PFSK-1 (cell line): ENCODE measurements around the genes MAGEA10, PNMA5, MAGEA1, TREX2, ATP2B3, PDZD4 and L1CAM.

- RRBS, result 91% methylated on average over 5 of the region's 11 CpGs
Measured at GRCh38 chrX:150967696-150968211, 15.4 kb upstream of the HMGB3 start.

DNA sequence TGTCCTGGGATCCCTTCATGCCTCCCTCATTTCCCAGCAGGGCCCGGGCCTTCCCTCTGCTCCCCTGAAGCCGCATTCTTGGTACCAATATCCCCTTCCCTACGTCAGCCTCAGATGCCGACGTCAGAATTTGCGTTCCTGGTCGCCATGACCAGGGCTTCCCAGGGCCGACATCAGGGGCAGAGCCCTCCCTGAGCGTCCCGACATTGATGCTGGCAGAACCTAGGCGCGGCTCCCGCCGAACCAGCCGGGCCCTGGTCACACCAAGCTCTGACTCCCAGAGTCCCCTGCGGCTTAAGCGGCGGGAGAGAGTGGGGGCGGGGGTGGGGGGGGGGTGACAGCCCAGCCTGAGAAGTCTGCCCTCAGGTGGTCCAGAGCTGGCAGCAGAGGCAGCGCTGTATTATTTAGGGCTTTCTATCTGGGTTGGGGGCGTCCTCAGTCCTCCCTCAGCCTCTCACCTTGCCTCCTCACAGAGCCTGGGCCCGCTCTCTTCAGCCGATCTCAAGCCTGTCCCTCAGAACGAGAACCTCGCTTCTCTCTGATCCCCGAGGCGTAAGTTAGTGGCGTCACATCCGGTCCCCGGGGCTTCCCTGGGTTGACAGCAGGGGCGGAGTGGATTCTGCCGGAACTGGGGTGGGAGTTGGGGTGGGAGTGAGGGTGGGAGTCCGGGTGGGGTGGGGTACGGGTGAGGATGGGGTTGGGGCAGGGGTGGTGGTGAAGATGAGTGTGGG, at the start of gene MAGEA10:
TSS of gene MAGEA10 (minus strand) at position 561 of the 731 bp plus-strand sequence.
- RRBS, result 73% methylated on average over 2 of the region's 34 CpGs

GRCh38 chrX:152170594-152171124, 32.3 kb upstream of the MAGEA10 start:
- RRBS, result no CpG with 5 or more reads among the region's 4 CpGs

- RRBS, result no CpG with 5 or more reads among the region's 7 CpGs
Measured at GRCh38 chrX:152176865-152177712, 38.7 kb upstream of the MAGEA10 start.

- RRBS, result no CpG with 5 or more reads among the region's 6 CpGs
Measured at GRCh38 chrX:152832006-152832255, 1.1 kb downstream of the NSDHL start.

- RRBS, result no CpG with 5 or more reads among the region's 34 CpGs
Measured at GRCh38 chrX:152993886-152994376, at the start of gene PNMA5. Gene PNMA5, minus strand, starts transcription at chrX:152994116.

DNA sequence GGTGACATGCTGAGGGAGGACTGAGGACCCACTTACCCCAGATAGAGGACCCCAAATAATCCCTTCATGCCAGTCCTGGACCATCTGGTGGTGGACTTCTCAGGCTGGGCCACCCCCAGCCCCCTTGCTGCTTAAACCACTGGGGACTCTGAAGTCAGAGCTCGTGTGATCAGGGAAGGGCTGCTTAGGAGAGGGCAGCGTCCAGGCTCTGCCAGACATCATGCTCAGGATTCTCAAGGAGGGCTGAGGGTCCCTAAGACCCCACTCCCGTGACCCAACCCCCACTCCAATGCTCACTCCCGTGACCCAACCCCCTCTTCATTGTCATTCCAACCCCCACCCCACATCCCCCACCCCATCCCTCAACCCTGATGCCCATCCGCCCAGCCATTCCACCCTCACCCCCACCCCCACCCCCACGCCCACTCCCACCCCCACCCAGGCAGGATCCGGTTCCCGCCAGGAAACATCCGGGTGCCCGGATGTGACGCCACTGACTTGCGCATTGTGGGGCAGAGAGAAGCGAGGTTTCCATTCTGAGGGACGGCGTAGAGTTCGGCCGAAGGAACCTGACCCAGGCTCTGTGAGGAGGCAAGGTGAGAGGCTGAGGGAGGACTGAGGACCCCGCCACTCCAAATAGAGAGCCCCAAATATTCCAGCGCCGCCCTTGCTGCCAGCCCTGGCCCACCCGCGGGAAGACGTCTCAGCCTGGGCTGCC, at the start of gene MAGEA1:
TSS of gene MAGEA1 (plus strand) at position 515 of the 718 bp plus-strand sequence.
- RRBS, result no CpG with 5 or more reads among the region's 23 CpGs

DNA sequence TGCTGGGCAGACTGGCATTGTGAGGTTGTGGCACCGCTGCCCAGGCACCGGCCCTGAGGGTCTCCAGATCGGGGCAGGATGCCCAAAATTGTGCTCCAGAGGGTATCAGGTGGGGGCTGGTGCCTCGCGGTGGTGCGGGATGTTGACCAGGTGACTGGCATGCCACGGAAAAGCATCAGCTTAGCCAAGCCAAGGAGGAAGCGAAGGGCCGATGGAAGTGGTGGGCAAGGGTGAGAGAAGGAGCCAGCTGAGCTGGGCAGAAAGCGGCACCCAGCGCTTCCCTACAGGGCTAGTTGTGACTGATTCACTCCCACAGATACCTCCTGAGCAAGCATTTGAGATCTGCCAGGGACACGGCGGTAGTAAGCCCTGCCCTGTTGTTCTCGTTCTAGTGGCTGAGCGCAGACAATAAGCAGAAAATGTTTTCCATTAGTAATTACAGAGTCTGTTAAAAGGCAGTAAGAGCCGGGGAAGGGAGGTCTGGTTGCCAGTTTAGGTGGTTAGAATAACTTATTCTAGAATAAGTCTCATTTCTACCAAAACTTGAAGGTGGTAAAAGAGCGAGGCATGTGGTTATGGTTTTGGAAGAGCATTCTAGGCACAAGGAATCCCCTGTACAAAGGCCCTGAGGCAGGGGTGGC, 896 bp downstream of the ZFP92 start:
- RRBS, result no CpG with 5 or more reads among the region's 17 CpGs

DNA sequence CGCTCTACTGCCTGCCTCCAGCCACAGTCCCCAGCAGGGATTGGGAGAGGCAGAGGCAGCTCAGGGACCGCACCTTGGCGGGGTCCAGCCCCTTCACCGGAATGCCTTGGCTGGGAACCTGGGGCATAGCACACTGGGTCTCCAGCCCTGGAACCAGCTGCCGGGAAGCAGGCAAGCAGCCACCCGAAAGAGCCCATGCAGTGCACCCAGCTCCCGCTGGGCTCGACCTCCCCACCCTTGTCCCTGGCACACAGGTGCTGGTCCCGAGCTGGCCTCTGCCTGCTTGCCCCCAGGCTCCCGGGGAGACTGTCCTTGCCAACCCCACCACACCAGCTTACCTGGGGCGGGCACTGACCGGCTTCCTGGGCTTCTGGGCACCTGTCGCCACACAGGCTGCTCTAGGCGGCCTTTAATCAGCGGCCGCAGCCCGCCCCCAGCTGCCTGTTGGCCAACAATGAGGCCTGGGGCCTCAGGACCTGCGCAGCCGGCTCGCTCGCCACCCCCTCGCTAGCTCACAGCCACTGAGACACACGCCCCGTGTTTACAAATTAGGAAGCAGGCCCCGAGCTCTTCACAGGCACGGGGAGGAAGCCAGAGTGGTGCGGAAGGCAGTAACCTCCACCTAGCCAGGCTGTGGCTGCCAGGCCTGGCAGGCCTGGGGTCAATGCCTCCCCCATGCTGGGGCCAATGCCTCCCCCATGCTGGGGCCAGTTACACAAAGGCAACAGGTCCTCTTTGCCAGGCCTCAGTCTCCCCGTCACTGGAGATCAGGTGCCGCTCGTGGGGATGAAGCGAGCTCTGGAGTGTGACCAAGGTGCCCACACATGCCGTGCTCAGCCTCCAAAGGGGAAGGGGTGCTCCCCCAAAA, at the start of gene TREX2:
TSS of gene TREX2 (minus strand) at position 386 of the 868 bp plus-strand sequence.
- RRBS, result 91% methylated on average over 5 of the region's 32 CpGs

DNA sequence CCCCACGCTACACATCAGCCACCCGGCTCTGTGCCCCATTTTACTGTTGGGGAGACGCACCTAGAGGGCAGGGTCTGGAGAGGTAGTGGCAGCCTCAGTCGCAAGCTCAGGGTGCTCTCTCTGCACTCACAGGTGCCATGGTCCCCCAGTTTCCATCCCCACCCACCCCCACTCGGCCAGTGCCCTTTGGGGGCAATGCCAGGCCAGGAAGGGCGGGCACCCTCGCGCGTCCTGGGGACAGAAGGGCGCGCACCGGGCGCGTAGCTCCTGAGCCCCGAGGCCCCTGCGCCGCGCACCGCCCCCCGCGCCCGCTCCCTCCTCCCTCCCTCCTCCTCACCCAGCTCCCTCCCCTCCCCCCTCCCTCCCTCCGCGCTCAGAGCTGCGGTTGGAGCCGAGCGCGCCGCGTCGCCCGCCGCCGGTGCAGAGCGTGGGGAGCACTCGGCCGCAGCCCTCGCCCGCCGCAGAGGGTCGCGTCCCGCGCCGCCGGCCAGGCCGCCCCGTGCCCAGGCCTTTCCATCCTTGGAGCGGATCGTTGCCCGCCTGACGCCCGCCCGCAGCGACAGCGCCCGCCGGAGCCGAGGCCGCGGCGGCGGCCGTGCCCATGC, at the start of gene ATP2B3:
TSS of gene ATP2B3 (plus strand) at position 376 of the 605 bp plus-strand sequence.
- RRBS, result 28% methylated on average over 17 of the region's 64 CpGs

GRCh38 chrX:153624131-153624830, 22.7 kb upstream of the DUSP9 start:
- RRBS, result no CpG with 5 or more reads among the region's 9 CpGs

- RRBS, result 4% methylated on average over 37 of the region's 69 CpGs
Measured at GRCh38 chrX:153642155-153642780, 4.7 kb upstream of the DUSP9 start.

- RRBS, result no CpG with 5 or more reads among the region's 22 CpGs
Measured at GRCh38 chrX:153702865-153703359, 15.2 kb downstream of the SLC6A8 start.

DNA sequence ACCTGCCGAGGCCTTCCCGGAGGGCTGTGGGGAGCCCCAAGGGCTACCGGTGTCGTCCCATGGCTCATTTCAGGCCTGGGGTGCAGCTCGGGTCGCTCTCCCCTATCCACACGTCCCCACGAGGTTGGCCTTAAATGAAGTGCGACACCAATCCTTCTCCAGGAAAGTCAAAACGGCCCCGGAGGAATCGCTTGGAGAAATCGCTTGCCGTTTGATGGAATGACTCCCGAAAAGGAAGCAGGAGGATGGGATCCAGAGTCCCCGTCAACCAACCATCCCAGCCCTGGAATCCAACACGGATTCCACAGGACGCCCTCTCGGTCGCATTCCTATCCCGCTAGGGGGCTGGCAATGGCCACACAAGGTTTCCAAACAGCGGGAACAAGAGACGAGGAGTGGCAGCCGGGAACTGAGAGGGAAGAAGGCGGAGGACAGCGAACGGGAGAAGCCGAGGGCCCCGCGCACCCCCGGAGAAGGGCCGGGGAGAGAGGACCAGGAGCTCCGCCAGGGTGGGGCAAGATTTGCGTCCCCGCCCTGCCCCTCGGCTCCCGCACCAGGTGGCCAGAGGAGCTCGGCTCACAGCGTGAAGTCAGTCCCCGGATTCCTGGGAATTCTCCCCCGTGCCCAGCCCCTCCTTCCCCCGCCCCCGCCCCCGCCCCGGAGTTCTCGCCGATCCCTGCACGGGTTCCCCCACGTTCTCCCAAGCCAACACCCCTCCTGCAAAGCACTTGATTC, 1.6 kb downstream of the PDZD4 start:
- RRBS, result 92% methylated on average over 17 of the region's 49 CpGs

- RRBS, result 18% methylated on average over 31 of the region's 86 CpGs
Measured at GRCh38 chrX:153829777-153830559, at the start of gene PDZD4. Gene PDZD4, minus strand, starts transcription at chrX:153830544.

DNA sequence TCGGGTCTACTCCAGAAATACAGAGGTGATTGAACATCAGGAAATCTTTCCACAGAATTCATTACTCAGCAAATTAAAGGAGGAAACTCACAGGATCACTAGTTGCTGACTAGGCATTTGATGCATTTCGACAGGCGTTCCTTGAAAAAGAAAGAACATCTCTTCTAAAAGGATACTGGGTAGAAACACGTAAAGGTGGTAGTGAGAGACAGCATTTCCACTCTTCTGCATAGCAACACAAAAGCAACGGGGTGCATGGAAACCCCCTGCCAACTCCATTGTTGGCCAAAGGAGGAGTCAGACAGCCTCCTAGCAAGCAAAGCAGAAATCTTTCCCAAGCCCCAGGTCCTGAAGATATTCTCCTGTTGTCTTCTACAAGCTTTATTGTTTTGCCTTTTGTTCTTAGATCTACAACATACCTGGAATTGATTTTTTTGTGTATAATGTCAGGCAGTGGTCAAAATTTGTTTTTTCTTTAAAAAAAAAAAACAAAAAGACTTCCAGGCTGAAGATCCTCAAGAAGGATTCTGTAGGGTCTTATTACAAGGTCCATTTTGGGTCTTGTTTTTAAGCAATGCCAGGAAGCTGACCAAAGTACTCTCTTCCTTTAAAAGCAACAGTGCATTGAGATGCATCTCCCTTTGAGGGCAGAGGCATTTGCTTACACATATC, 14.4 kb upstream of the PDZD4 start:
- RRBS, result no CpG with 5 or more reads among the region's 5 CpGs

GRCh38 chrX:153882609-153883732, 3.0 kb downstream of the L1CAM start:
- RRBS, result no CpG with 5 or more reads among the region's 20 CpGs

- RRBS, result 6% methylated on average over 55 of the region's 78 CpGs
Measured at GRCh38 chrX:153886023-153886715, at the start of gene L1CAM. Gene L1CAM, minus strand, starts transcription at chrX:153886173.

DNA sequence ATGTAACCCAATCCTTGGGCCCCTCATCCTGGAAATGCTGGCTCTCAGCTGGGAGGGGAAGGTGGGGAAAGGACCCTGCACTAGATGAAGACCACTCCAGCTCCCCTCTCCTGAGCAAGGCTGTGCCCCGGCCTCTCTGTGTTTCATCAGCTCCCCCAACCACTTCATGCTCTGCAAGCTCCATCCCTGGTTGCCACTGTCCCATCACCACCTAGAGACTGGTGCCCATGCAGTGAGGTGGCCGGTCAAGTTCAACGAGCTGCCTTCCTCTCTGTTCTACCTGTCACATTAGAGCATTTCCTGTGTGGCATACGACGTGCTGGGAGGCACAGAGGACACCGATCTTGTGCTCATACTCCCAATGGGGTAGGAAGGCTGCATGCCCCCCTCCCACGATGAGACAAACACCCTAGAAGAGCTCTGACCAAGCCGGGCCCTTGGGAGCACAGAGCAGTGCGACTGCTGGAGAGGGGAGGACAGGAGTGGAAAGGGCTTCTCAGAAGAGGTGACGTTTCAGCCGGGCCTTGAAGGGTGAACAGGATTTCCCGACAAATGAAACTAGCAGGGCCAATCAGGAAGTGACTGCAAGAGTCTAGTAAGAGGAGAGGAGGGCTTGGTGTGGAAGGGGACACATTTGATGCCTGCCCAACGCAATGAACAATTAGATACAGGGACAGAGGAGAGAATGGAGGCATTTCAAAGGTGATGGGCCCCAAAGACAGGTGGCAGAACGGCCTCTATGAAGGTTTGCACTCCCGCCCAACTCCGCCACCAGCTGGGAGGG, 4.2 kb downstream of the HCFC1 start:
- RRBS, result 71% methylated on average over 6 of the region's 16 CpGs

DNA sequence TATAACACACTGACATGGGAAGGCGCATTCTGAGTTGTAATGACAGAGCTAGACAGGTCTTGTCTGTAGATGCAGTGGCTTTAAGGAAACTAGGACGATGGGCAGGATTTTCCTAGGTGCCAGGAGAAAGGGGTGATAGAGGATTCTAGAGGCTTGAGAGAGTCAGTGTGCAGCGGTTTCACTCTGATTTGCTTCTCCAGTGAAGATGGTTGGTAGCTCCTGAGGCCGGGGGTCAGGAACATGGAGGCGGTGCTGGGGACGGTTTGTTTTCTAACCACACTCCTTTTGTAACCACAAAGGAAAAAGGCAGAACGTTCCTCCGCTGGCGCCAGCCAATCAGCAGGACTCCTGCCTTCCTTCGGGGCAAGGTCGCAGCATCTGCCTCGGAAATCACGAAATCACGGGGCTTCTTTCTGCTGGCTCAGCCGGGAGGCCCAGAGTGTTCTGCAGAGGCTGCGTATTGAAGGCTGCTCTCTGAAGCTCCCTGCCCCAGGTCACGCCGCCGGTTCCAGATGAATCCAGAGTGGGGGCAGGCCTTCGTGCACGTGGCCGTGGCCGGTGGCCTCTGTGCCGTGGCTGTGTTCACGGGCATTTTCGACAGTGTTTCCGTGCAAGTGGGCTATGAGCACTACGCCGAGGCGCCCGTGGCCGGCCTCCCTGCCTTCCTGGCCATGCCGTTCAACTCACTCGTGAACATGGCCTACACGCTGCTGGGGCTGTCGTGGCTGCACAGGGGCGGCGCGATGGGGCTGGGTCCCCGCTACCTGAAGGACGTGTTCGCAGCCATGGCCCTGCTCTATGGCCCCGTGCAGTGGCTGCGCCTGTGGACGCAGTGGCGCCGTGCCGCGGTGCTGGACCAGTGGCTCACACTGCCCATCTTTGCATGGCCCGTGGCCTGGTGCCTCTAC, 9.3 kb downstream of the TMEM187 start:
- RRBS, result 84% methylated on average over 9 of the region's 50 CpGs